NALM6 (cell line): Measurements from ENCODE around the gene TMEM117.

DNA sequence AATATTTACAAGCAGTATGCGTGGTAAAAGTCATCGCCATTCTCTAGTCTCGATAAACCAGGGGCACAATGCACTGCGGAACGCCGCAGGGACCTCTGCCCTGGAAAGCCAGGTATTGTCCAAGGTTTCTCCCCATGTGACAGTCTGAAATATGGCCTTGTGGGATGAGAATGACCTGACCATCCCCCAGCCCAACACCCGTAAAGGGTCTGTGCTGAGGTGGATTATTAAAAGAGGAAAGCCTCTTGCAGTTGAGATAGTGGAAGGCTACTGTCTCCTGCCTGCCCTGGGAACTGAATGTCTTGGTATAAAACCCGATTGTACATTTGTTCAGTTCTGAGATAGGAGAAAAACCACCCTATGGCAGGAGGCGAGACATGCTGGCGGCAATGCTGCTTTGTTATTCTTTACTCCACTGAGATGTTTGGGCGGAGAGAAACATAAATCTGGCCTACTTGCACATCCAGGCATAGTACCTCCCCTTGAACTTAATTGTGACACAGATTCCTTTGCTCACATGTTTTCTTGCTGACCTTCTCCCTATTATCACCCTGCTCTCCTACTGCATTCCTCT is 62.1 kb downstream of the PPHLN1 start:
- PRO-cap: no peak

DNA sequence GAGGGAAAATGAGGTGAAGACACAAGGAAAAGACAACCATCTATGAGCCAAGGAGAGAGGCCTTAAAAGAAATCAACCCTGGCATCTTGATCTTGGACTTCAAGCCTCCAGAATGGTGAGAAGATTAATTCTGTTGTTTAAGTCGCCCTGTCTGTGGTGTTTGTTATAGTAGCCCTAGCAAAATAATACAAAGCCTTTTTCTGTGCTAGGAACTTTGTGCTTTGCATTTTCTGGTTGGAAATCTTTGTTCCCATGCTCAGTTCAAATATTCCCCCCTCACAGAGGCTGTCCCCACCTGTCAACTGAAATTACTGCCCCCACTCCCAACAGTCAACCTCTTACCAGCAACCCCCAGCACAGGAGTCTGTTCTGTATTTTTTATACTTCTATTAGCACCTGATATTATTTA is 62.9 kb upstream of the PRICKLE1 start:
- PRO-cap: no peak

- PRO-cap: no peak
Measured at GRCh38 chr12:42756956-42757525, 167.5 kb upstream of the PRICKLE1 start.

GRCh38 chr12:43835340-43836683 is at the start of gene TMEM117:
Gene TMEM117, plus strand, starts transcription at chr12:43836081.
- PRO-cap: bidirectional peak, plus-strand start at chr12:43836053, minus-strand start at chr12:43836029; bidirectional peak, plus-strand start at chr12:43836394, minus-strand start at chr12:43836304

DNA sequence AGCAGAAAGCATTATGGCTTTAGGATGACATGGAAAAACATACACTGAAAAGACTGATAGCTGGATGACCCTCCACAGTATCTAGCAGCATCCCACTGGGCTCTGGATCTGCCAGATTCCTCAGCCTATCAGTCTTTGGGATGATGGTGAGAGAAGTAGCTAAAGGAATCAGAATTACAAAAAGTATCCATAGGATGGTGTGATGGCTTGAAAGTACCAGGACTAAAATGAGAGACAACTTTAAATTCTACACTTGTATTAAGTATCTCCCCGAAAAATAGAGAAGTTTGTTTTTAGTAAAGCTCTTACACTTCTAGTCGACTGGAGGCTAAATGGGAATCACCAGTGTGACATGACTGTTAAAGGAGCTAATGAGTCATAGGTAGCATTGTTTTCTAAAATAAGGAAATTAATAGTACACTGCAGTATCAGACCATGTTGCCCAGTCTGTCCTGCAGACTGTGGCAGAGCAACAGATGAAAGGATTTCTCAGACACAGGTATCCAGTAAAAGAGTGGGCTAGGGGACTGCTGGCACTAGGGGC is 140.0 kb downstream of the TMEM117 start:
- PRO-cap: no peak

DNA sequence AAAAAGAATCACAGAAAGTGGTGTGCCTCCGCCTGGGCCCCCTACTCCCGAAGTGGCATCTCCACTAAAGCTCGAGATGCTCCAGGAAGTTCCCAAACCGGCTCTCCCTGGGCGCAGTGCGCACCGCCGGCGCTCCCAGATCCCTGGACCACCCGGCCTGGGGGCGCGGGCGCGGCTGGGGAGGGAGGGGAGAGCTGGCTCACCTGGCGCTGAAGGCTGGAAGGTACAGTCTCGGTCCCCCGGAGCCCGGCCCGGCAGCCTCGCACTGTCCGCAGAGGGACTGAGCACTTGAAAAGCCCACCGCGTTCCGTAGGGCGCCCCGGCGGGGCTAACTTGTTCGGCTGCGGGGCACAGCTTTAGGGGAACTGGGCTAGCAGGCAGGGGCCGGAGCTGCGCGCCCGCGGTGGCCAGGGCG is 570 bp downstream of the DBX2 start:
- PRO-cap: no peak

GRCh38 chr12:45216377-45217017 is 602 bp downstream of the ANO6 start:
- PRO-cap: unidirectional peak, minus-strand start at chr12:45216844; unidirectional peak, minus-strand start at chr12:45216906

DNA sequence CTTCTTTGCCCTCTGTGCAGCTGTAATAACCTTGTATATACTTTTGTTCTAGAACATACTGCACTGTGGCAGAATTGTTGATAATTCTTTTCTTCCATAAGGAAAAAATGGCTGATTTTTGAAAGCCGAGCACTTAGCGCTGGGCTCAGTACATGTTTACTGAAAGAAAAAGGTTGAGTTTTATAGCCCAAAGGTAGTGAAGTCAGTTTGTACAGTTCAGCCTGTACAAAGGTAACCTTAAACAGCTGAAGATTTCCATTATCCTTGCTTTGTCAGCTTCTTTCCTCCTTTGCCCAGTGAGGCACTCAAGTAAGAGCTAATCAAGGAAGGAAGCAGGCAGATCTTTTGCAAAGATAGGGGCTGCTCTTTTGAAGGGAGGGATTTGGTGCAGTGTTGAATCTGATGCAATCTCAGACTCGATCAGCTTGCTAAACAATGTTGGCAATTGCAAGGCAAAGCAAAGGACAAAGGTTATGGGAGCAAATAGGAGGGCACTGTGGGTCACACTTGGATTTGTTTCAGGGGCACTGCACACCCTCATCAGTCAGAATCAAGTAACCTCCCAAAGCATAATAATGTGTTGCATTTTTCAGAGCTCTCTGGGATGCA is 44.2 kb downstream of the ANO6 start:
- PRO-cap: no peak

DNA sequence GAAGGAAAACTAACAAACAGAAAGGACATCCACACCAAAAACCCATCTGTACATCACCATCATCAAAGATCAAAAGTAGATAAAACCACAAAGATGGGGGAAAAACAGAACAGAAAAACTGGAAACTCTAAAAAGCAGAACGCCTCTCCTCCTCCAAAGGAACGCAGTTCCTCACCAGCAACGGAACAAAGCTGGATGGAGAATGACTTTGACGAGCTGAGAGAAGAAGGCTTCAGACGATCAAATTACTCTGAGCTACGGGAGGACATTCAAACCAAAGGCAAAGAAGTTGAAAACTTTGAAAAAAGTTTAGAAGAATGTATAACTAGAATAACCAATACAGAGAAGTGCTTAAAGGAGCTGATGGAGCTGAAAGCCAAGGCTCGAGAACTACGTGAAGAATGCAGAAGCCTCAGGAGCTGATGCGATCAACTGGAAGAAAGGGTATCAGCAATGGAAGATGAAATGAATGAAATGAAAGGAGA is 155.8 kb downstream of the ANO6 start:
- PRO-cap: no peak

- PRO-cap: bidirectional peak, plus-strand start at chr12:45727015, minus-strand start at chr12:45726947; bidirectional peak, plus-strand start at chr12:45727240, minus-strand start at chr12:45727202
Measured at GRCh38 chr12:45726645-45727349, 2.7 kb upstream of the ARID2 start.

- PRO-cap: no peak
Measured at GRCh38 chr12:46186647-46187504, 82.0 kb downstream of the SLC38A1 start.

DNA sequence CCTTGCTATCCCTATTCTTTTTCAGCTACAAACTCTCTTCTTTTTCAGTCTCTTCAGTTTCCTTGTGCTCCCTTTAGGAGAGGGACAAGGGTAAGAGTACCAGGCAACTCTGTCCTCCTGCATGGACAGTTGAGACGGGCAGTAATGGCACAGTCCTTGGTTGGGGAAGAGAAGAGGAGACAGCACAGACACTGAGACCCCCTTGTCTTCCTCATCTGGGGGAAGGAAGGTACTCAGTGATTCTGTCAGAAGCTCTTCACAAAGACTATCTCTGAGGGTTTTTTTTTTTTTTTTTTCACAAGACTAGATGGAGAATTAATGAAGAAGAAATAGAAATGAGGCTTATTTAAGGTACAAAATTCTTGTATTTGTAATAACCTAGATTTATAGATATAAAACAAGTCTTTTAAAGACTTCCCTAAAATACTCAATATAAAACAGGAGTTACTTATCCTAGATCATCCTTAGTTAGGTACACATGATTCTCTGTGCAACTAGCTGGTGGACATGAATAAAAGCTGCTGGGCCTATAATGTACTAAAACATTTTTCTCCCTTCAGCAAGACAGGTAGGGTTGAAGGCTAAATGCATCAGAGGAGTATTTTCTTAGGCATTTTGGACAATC is 81.2 kb downstream of the SLC38A1 start:
- PRO-cap: no peak

- PRO-cap: no peak
Measured at GRCh38 chr12:46188132-46188886, 80.5 kb downstream of the SLC38A1 start.

- PRO-cap: no peak
Measured at GRCh38 chr12:46218434-46218729, 50.5 kb downstream of the SLC38A1 start.

GRCh38 chr12:46268095-46268144 is 923 bp downstream of the SLC38A1 start:
- PRO-cap: no peak

- PRO-cap: no peak
Measured at GRCh38 chr12:46352231-46352555, 20.4 kb downstream of the SLC38A2 start.

DNA sequence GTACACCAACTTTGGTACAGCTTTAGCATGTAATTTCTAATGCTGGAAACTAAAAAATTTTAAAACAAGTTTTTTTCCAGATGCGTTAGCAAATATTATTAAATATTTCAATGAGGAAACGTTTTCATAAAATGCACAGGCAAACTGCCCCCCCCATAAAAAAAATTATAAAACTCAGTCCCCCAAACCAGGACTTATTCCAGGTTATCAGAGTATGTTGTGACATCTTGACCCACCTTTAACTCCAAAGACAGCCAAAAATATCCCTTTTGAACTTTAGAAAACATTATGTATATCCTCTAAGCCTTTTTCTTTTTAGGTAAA is 7.1 kb downstream of the SLC38A2 start:
- PRO-cap: no peak

- PRO-cap: no peak
Measured at GRCh38 chr12:46367259-46367675, 5.3 kb downstream of the SLC38A2 start.

GRCh38 chr12:46383643-46384116 is 11.1 kb upstream of the SLC38A2 start:
- PRO-cap: bidirectional peak, plus-strand start at chr12:46383681, minus-strand start at chr12:46383515; bidirectional peak, plus-strand start at chr12:46384023, minus-strand start at chr12:46384022

DNA sequence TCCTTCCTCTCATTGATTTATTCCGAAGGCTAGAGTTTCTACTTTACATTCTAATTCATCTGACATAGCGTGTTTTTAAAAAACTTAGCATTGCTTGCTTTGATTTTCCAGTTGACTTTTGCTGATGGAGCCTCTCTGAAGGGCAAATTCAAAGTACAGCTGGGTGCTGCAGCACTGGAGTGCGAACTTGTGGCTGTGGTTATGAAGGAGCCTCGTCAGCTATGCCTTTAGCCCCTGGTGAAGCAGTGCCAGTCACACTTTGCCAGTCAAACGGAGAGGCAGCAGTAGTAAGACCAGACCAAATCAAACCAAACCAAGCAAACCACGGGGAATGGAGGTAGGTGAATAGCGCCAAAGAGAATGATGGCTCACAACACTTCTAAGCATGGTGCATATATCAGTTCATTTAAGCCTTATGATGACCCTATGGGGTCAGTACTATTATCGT is 15.1 kb upstream of the SLC38A2 start:
- PRO-cap: bidirectional peak, plus-strand start at position 251 of the sequence, minus-strand start at position 203 of the sequence